ENCODE results near the gene RXRA.

DNA sequence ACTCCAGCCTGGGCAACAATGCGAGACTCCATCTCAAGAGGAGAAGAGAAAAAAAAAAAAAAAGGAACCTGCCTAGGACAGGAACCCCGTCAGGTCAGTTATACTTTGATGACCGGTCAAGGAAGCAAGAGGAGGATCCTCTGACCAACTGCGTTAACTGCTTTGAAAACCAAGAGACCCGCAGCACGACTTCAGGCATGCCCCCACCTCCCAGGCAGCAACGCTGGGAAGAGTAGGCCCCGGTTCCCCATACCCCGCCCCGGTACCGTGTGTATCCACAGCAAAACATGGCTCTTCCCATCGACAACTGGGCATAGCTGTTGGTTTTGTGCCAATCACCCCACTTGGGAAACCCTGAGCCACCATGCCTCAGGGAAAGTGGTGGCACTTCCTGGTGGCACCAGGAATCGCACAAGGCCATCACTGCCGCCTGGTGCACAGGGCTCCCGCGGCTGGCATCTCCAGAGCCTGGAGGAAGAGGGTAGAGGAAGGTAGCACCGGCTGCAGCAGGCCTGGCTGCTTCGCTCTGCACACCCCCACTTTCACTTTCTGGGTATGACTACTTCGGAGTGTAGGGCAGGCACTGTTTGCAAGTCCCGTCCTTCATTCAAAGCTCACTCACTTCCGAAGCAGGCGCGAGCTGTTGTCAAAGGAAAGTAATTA lies 2.3 kb downstream of the BRD3 start:
- PRO-cap, result no peak

DNA sequence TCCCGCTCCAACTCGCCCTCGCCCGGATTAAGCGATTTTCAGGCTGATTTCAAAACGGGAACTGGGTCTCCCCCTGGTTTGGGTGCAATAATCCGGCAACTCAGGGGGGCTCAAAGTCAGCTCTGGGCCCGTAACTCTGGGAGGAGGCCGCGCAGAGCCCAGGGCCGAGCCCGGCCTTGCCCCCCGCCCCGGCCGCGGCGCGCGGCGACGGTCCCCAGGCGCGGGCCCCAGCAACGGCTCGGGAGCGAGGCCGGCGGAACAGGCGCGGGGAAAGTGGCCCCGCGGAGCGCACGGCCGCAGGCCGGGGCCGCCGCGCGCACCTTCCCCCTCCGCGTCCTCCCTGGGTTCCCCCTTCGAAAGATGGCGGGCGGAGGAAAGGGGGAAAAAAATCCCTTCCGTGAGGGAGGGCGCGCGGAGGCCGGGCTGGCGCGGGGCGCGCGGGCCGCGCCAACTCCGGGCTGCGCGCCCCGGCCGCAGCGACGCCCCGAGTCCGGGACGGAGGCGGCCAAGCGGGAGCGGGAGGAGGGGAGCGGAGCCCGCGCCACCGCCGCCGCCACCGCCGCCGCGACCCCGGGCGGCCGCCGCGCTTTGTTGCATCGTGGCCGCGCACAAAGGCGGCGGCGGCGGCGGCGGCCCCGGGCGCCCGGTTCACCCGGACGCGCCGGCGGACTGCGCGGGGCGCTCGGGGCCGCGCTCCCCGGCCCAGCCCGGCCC lies 496 bp downstream of the BRD3 start:
- PRO-cap, result no peak

- PRO-cap, result no peak
Observed at GRCh38 chr9:134134608-134135061, 1.2 kb upstream of the WDR5 start.

- PRO-cap, result no peak
Observed at GRCh38 chr9:134136229-134136347, 206 bp downstream of the WDR5 start.

DNA sequence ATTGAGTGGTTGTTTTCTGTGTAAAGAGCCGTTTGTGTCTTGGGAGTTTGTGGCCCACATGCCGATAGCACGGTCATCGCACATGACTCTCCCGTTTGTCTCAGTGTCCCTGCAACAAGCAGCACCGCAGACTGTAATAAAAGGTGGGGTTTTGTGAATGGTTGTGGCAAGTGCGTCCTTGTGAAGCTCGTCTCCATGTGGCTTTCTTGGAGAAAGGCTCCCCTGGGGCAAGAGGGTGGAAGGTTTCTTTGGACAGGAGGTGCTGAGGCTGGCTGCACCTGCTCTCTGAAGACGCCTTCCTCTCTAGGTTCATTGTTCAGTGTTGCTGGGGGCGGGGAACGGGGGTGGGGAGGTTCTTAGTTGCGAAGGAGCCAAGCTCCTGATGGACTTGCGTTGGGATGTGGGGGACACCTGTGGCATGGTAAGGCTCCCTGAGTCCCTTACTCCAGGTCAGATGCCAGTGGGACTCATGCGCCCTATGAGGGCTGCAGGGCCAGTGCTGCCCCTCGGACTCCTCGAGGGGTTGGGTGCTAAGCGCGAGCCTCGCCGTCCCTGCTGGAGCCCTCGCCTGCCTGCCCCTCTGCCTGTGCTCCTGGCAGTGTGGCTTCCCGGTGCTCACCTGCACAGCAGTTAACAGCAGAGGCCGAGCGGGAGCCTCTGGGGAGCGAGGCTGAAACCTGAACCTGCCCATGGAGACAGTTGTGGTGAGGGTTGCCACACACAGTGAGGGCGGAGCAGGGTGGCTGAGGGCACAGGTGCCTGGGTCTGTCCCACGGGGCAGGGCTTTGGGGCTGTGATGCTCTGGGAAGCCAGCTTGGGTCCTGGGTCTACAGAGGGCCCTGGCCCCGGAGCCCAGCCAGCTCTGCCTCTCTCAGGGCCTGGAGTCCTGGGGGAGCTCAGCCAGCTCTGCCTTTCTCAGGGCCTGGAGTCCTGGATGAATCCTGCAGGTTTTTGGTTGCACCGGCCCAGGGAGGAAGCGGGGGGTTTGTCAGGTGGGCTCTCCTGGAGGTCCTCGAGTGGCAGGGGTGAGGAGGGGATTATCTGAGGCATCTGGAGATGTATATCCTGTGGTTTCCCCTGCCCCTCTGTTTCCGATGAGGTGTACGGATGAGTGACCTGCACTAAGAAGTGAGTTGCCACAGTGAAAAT lies 23.0 kb downstream of the WDR5 start:
- PRO-cap, result no peak

DNA sequence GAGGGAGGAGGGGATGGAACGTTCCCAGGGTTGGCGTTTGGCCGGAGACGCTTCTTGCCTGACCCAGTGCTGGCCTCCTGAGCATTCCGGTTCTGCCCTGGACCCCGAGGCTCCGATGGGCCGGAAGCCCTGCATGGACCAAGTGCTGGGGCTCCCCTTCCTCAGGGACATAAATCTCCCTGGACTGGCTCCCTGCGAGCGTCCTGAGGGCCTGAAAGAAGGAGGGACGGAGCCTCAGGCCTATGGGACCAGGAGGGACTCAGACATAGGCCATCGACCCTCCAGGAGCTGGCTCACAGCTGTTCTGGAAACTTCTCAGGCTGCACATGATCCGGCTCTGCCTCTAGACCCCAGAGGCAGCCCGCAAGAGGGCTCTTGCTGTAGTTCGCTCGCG lies 36.6 kb downstream of the WDR5 start:
- PRO-cap, result no peak

- PRO-cap, result no peak
Observed at GRCh38 chr9:134189043-134190059, 53.5 kb downstream of the WDR5 start.

- PRO-cap, result no peak
Observed at GRCh38 chr9:134204881-134205668, 69.2 kb downstream of the WDR5 start.

GRCh38 chr9:134210677-134211597 lies 75.1 kb downstream of the WDR5 start:
- PRO-cap, result no peak

- PRO-cap, result no peak
Observed at GRCh38 chr9:134264912-134265675, 61.2 kb upstream of the RXRA start.

- PRO-cap, result no peak
Observed at GRCh38 chr9:134272683-134272979, 53.6 kb upstream of the RXRA start.

DNA sequence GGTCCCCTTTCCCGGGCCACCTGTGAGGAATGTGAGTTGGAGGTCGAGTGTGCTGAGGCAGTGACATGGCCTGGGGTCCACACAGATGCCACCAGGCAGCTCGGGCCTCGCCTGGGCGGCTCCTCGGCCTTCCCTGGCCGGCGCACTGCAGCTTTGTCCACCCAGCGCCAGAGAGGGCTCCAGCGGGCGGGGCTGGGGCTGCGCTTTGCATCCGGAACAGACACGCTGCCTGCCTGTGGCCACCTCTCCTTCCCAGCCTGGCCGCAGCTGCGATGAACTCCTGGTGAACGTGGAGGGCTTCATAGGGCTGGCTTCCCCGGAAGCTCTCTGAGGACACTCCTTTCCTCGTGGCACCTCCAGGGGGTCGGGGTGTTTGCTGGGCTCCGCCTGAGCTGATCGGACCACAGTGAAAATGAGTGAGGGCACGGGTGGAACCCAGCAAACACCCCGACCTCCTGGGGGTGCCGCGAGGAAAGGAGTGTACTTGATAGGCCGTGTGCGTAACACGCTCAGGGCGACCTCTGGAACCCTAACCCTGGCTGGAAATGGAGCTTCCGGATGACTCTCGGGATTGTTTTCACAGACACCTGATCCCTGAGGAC lies 32.0 kb upstream of the RXRA start:
- PRO-cap, result no peak

GRCh38 chr9:134325794-134326721 lies at the start of gene RXRA:
RXRA (plus strand) TSS chr9:134326455.
- PRO-cap, result unidirectional peak, minus-strand start at chr9:134326021

GRCh38 chr9:134328816-134329867 lies 2.9 kb downstream of the RXRA start:
- PRO-cap, result no peak

DNA sequence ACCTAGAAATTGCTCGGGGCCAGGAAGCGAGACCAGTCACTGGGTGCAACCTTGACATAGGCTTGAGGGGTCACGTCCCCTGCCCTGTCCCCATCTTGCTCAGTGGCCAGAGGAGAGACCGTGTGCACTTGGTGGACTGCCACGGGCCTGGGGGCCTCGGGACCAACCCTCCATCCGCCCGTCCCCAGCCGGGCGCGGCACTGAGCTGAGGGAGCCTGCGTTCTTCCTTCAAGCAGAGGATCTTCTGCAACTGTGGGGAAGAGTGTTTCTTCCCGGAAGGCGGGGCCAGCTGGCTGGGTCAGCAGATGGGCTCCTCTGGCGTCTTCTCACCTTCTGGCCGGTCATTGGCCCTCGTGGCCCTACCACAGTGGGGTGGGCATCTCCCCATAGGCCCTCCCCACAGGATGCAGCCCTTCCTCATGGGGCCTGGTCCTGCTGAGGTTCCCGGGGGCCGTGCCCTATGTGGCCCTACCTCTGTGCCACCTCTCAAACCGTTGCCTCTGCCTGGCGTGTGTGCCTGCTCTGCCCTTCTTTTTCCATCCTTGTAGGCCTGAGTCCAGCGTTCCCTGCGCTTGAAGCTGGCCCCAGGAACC lies 17.4 kb downstream of the RXRA start:
- PRO-cap, result no peak

GRCh38 chr9:134371625-134372297 lies 45.5 kb downstream of the RXRA start:
- PRO-cap, result no peak

DNA sequence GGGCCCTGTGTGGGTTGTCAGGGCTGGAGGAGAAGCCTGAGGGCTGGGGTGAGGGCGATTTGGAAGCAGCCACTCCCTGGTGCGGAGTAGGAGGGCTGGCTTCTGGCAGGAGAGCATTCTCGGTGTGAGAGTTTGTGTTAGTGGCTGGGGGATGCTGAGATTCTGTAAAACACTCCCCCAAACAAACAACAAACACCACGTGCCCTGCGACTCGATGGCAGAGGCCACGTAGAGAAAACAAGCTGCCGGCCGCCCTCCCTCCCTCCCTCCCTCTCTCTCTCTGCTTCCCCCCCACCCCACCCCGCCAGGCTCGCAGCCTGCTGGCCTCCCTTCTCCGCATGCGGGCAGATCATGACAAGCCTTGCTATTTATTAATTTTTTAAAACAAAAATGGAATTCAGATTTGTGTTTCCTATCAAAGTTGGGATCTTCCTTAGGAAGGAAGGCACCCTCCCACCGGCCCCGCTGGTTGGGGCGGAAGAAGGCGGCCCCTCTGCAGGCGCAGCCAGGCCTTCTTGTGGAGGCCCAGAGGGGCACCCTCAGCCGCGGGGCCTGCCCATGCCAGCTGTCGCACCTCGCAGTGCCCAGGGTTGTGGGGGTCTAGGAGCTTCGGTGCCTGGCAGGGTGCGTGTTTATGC lies 49.5 kb downstream of the RXRA start:
- PRO-cap, result no peak

GRCh38 chr9:134380620-134381611 lies 54.7 kb downstream of the RXRA start:
- PRO-cap, result no peak

- PRO-cap, result no peak
Observed at GRCh38 chr9:134386785-134387890, 60.9 kb downstream of the RXRA start.

DNA sequence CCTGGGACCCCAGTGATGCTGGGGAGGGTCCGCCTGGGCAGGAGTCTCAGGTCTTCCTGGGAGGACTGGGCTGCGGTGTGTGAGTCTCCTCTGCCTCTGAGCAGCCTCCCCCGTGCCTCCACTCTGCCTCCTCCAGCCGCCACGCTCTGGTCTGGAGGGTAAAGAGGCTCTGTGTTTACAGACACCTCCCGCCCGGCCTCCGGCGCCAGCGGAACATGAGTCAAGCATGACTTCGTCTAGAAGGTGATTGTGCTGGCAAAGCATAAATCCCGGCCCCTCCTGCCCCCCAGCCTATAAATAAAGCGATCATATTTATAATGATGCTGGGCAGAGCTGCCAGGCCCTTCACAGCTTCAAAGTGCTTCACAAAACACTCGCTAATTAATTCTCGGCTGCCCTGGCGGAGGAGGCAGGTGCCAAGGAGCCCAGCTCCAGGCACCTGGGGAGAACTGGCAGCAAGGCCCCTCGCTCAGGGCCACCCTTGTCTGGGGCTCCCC lies 87.6 kb downstream of the RXRA start:
- PRO-cap, result no peak